Right atrium auricular region (tissue), 2 donors: ENCODE data around the gene GNA14.

DNA sequence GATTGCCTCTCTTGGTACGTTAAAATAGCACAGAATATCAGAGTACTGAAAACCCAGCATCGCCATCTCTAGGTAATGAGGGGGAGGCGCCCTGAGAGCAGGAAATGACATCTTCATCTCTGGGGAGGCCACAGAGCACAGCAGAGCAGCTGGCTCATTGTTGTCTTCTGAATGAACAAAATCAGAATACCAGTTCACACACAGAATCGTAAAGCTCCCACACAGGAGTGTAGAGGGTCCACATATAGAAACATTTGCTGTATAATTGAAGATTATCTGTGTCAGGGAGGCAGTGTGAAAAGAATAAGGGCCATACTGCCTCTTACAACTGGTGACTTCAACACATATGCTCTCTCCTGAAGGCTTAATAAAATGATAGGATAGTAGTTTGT, 171.9 kb downstream of the GNA14 start:
- PRO-cap = no peak
- RAMPAGE, long total RNA, 2 experiments = no peak in any of the 2 experiments

GRCh38 chr9:77648201-77649157, at the start of gene GNA14:
TSS of gene GNA14 (minus strand) at chr9:77648322.
- PRO-cap = unidirectional peak, minus-strand start at chr9:77648316; unidirectional peak, minus-strand start at chr9:77648548; unidirectional peak, minus-strand start at chr9:77648692; unidirectional peak, minus-strand start at chr9:77648748
- RAMPAGE, long total RNA, 2 experiments = start-site peak on the minus strand in 2 of 2 experiments, at chr9:77648641-77648765 at its widest, 19 to 20 reads per replicate

- PRO-cap = no peak
- RAMPAGE, long total RNA, 2 experiments = no peak in any of the 2 experiments
Observed at GRCh38 chr9:77740084-77740640, 92.0 kb upstream of the GNA14 start.

DNA sequence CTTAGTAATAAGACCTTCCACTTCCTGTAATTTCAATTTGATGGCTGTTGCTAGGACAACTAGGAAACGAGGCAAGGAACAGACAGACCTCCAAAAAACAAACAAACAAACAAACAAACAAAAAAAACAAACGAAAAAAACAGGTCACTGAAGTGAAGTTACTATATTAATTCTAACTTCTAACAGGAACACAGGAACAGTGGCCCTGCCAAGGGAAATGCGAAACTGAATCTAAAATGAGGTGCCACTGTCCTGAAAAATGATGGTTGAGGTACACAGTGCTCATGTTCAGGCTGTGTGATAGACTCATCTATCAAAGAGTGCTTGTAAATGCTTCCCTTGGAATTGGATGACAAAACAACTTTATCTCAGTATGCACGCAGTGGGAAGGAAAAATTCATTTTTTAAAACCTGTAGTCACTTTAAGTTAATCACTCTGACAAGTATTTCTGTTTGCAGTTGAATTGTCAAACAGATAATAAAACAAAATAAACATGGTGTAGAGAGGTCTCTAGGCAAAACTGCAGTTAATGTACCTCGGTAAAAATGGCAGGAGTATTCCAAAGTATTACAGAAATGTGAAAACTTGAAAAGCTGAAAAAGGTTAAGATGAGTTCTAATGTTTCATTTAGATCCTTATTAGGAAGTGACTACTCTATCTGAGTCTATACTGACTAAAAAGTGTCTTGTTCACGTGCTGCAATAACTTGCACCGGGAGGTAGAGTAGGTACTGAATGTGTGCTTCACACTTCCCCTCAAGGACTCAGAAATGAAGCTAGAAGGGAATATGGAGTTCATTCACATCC, 103.8 kb upstream of the GNA14 start:
- PRO-cap = no peak
- RAMPAGE, long total RNA, 2 experiments = no peak in any of the 2 experiments

- PRO-cap = no peak
- RAMPAGE, long total RNA, 2 experiments = no peak in any of the 2 experiments
Observed at GRCh38 chr9:77829344-77829785, 181.2 kb upstream of the GNA14 start.

DNA sequence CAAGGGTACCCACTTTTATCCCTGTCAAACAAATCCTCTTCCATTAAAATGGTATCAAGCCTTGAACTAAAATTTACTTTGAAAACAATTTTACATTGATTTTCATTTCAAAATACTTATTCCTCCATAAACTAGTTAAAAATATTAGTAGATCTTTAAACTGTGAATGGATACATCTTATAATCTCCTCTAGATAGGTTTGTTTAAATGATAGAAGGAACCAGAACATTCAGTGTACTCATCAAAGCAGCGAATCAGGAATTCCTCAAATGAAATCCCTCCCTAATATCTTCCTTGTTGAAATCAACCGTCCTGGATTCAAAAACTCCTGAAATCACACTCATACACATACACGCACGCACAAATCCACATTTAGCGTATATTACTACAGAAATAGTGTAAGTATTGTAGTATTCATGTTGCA, 3.1 kb downstream of the GNAQ start:
- PRO-cap = no peak
- RAMPAGE, long total RNA, 2 experiments = no peak in any of the 2 experiments

- PRO-cap = no peak
- RAMPAGE, long total RNA, 2 experiments = no peak in any of the 2 experiments
Observed at GRCh38 chr9:78188476-78188779, 47.4 kb upstream of the CEP78 start.

DNA sequence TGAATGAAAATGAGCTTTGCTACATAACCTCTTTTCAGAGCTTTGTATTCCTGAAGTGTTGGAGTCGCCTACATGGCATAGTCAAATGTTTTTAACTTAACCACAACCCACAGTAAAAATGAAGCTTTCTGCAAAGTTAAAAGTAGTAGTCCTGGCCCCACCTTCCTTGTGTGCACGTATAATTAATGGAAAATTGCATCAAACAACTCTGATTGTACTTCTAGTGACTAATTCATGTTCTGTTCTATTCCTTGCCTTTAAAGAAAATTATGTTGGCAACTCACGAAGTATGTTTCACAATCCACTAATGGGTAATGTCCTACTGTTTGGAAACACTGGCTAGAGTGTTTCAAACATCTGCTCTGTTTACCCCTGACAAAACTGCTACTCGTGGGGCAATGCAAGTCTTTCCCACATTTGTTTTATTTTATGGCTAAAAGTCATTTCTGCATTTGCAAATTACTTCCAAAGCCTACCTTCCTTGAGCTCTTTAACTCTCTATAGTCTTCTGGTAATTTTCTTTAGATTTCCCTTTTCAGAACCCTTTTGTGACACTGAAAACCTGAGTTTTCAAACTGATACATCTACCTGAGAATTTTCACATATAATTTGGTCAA, 18.5 kb upstream of the PSAT1 start:
- PRO-cap = no peak
- RAMPAGE, long total RNA, 2 experiments = no peak in any of the 2 experiments

GRCh38 chr9:78297848-78298727, 1.2 kb downstream of the PSAT1 start:
- PRO-cap = no peak
- RAMPAGE, long total RNA, 2 experiments = no peak in any of the 2 experiments

DNA sequence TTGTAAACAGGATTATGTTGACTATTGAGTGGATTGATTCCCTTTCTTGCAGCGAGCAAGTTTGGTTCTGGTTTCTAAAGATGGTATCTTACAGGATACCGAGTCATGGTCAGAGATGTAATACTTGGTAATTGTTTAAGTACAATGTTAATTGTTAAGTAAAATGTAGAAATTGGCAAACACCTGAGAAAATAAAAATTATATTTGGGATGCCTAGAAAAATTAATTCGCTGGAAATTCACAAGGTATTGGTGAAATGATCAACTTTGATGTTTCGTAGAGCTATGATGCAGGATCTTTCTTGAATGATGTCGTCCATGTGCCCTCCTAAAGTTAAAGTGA, 372.4 kb downstream of the PSAT1 start:
- PRO-cap = unidirectional peak, minus-strand start at position 197 of the sequence
- RAMPAGE, long total RNA, 2 experiments = no peak in any of the 2 experiments

GRCh38 chr9:79601964-79602392, 30.2 kb downstream of the TLE4 start:
- PRO-cap = no peak
- RAMPAGE, long total RNA, 2 experiments = no peak in any of the 2 experiments

DNA sequence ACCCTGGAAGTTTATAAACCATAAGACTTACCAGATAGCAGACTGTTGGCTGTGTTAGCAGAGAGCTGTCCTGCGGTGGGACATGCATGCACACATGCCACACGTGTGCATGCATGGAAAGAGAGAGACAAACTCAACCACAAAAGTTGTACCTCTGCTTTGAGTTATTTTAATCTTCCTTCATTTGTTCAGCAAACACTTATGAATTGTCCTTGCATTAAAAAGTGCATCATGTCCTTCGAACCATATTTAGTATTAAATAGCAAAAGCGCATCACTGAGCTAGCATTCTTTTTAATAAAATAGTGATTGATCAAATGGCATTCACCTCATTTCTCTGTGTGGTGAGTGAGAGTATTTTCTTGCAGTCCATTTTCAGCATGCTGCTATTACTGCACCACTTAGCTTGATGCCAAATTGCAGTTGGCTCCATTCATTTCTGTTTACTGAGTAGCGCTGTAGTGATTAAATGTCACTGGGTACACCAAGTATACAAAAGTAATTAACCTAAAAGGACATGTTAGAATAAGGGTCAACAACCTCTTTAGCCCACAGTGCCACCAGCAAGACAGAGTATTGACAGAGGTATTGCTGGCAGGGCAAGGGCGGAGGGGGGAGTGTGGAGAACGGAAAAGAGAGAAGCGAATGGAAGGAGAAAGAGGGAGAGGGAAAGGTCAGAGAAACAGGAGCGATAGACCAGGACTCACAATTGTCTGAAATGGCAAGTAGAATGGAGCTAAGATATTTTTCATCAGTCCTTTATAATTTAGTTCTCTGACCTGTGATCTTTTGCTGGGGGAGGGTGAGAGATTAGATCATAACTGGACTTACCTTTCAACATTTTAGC, 122.0 kb downstream of the TLE4 start:
- PRO-cap = no peak
- RAMPAGE, long total RNA, 2 experiments = no peak in any of the 2 experiments

DNA sequence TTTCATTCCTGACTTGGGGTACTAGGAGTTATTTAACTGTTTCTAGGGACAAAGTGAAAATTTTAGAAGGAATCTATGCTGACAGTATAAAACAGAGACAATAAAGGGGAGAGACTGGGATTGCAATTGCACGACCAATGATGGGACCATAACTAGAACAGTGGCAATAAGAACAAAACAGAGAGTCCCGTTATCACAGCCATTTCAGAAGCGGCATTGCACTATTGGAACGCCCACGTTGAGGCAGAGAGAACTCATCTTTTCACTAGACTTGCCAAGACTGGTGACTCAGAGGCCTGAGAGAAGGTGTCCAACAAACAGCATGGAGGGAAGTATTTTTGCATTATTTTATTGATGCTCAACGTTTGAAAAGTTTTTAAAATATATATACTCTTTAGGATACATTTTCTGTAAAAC, 737.7 kb downstream of the TLE1 start:
- PRO-cap = no peak
- RAMPAGE, long total RNA, 2 experiments = no peak in any of the 2 experiments

DNA sequence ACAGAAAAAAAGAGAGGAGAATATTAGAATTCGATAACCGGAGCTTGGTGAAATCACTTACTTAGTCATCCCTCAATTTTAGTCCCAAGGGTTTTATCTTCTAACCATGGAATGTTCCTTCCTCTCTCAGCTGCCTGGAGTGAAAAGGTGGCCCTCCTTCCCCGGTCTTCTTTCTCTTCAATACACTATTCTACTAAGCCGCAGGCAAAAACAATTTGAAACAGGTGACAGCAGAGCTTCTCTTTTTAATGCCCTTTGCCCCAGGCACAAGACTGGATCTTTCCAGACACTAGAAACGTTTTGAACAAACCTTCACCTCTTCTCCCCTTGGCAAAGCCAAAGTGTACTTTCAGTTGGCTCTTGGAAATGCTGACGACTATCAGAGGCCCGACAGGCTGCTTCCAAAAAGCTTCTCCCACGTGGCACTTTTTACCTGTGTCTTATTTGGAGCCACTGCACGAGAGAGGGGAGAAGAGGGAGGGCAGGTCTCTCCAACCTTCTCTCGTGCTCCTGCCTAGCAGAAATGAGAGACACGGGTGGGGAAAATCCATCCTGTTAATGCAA, 543.8 kb downstream of the TLE1 start:
- PRO-cap = no peak
- RAMPAGE, long total RNA, 2 experiments = no peak in any of the 2 experiments

GRCh38 chr9:81597947-81598741, 91.2 kb downstream of the TLE1 start:
- PRO-cap = bidirectional peak, plus-strand start at chr9:81598322, minus-strand start at chr9:81598091
- RAMPAGE, long total RNA, 2 experiments = no peak in any of the 2 experiments

DNA sequence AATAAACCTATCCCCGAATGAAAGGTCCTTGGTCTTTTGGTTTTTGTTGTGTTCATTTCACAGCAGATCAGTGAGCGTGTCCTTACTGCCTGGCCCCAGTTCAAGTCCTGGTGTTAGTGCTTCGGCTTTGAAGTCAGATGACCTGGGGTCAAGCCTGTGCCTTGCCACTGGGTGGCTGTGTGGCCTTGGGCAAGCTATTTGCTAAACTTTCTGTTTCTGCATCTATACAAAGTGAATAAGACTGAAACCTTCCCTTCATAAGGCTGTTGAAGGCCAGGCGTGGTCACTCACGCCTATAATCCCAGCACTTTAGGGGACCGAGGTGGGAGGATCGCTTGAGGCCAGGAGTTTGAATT, 94.6 kb upstream of the SPATA31D4 start:
- PRO-cap = no peak
- RAMPAGE, long total RNA, 2 experiments = no peak in any of the 2 experiments

DNA sequence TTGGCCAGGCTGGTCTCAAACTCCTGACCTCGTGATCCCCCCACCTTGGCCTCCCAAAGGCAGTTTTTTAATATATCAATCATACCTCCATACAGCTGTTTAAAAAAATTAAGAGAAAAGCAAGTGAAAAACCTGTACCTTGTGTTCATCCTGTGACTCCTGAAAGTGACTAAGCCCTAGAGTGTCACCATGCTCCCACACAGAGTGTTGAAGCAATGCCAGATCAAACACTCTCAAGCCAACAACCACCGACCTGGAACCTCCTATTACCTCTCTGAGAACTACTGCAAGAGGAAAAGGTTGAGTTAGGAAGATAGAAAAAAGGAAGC, 123.5 kb downstream of the RASEF start:
- PRO-cap = no peak
- RAMPAGE, long total RNA, 2 experiments = no peak in any of the 2 experiments

DNA sequence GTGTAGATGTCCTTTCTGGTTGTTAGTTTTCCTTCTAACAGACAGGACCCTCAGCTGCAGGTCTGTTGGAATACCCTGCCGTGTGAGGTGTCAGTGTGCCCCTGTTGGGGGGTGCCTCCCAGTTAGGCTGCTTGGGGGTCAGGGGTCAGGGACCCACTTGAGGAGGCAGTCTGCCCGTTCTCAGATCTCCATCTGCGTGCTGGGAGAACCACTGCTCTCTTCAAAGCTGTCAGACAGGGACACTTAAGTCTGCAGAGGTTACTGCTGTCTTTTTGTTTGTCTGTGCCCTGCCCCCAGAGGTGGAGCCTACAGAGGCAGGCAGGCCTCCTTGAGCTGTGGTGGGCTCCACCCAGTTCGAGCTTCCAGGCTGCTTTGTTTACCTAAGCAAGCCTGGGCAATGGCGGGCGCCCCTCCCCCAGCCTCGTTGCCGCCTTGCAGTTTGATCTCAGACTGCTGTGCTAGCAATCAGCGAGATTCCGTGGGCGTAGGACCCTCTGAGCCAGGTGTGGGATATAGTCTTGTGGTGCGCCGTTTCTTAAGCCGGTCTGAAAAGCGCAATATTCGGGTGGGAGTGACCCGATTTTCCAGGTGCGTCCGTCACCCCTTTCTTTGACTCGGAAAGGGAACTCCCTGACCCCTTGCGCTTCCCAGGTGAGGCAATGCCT, 8.1 kb downstream of the RASEF start:
- PRO-cap = no peak
- RAMPAGE, long total RNA, 2 experiments = no peak in any of the 2 experiments

- PRO-cap = no peak
- RAMPAGE, long total RNA, 2 experiments = no peak in any of the 2 experiments
Observed at GRCh38 chr9:83060977-83061539, 1.9 kb downstream of the RASEF start.

- PRO-cap = no peak
- RAMPAGE, long total RNA, 2 experiments = no peak in any of the 2 experiments
Observed at GRCh38 chr9:83061679-83061935, 1.3 kb downstream of the RASEF start.